Placental epithelial cell (primary cell): ENCODE data around the genes TRPC4 and UFM1.

- CAGE, long polyA plus RNA = no peak
Observed at GRCh38 chr13:37869642-37870862, at the start of gene TRPC4. Gene TRPC4, minus strand, starts transcription at chr13:37869772.

GRCh38 chr13:38349678-38350500 lies at the start of gene UFM1:
Gene UFM1, plus strand, starts transcription at chr13:38349851.
- CAGE, long polyA plus RNA = no peak

GRCh38 chr13:38363465-38364071 lies 13.9 kb downstream of the UFM1 start:
- CAGE, long polyA plus RNA = no peak

DNA sequence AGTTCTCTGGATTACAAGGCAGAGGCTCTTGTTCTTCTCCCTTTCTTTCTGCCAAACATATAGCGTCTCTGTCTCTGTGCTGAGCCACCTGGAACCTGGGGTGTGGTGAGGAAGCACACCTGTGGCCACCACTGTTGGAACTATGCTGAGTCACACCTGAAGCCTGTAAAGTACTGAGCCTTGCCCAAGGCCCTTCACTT lies 127.5 kb downstream of the FREM2 start:
- CAGE, long polyA plus RNA = no peak

GRCh38 chr13:39040268-39040530 lies 1.9 kb downstream of the NHLRC3 start:
- CAGE, long polyA plus RNA = no peak

DNA sequence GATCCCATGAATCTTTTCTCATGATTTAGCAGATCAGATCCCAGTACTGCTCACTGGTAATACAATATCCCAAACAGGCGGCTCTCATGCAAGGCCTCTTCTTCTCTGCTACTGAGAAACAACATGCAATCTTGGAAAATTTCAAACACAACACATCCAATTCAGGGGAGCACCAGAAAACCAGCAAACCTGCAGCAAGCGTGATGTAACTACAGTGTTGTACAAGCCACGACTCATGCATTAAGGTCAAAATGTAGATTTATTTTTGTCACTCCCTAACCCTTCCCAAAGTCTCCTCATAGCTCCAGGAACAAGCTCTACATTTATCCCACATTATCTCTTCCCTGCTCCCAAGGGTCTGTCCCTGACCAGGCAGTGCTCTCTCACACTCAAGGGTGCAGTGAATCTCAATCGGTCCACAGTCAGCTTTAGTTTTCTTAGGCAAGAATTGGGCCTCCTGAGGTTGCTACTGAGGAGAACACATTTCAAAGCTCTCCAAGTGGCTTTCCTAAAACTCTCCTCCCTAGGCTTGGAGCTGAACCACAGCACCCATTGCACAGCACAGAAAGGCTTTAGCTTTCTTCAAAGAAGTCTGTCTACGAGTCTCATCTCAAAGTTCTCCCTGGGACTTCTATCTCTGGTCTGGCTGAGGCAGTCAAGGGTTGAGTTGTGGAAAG lies 219.4 kb downstream of the NHLRC3 start:
- CAGE, long polyA plus RNA = no peak

- CAGE, long polyA plus RNA = no peak
Observed at GRCh38 chr13:39489946-39490629, 112.9 kb downstream of the LHFPL6 start.

DNA sequence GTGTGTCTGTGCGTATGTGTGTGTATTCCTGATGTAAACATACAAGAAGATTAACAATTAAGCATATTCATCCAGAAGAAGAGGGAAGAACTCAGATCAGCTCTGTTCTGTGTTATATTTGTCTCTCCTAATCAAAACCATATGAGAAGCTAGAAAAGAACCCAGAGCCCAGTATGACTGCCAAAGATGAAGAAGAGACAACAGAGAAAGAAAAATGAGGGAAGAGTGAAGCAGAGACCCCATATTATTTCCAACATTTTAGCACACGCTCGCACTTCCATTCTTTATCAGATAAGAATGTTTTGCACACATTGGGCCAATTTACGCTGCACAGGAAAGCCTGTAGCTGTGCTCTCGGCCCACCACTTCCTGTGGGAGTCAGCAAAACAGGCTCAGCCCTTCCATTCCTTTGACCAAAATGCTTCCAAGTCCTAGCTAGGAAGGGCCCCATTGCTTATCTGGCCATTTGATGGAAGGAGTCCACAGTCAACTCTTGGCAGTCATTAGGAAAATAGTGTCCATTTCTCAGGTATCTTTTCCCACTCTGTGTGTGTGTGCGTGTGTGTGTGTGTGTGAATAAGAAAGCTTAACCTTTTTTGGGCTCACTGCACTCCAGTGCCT lies 237.3 kb downstream of the COG6 start:
- CAGE, long polyA plus RNA = no peak

DNA sequence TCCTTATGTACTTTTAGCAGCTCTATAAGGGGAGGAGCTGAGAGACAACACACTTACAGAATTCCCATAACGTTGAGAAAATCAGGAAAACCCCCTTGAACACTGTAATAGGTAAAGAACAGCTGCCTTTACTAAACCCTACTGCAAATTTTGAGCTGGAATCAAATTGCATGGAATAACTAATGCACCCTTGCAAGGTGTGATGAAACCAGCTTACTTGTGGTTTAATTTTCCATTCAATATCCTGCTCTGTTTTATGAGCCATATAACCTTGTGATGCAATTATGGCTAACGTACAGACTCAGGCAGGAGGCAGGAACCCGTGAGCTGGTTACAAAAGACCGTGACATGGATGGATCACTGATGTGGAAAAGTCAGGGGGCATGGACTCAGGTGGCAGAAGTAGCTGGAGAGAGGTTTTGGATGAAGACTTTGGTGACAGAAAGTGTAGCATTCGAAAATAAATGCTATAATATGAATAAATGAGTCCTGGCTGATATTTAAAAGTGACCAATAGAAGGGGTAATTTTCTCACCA lies 438.6 kb downstream of the COG6 start:
- CAGE, long polyA plus RNA = no peak

- CAGE, long polyA plus RNA = no peak
Observed at GRCh38 chr13:40189344-40189818, 477.1 kb downstream of the FOXO1 start.

DNA sequence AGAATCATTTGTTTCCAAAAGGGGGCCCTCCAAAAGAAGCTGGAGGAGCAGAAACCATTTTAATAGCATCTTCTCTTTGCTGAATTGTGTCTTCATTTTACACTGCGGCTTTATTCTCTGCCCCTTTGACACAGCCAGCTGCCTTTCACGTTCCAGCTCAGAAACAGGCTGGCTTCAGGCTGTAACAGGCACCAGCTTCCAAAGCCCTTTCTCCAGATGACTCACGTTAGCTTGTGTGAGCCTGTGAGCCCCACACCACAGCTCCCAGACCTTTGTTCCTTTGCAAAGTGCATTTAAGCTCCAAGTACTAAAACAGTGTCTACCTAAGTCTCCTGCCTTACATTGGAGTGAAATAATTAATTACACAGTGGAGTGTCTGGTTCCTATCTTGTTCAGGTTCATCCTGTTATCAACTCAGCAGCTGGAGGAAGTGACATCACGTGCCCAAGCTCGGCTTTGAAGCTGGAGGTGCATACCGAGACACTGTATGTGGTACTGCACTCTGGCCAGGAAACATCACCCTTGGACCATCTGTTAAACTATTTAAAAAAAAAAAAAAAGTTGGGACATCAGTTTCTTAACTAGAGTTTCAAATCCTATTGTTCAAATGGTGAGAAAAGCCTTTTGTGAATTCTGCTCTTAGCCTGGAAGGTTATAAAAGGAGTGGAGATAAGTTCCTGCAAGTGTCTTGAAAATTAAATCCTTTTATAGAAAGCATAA lies 475.7 kb downstream of the FOXO1 start:
- CAGE, long polyA plus RNA = no peak

DNA sequence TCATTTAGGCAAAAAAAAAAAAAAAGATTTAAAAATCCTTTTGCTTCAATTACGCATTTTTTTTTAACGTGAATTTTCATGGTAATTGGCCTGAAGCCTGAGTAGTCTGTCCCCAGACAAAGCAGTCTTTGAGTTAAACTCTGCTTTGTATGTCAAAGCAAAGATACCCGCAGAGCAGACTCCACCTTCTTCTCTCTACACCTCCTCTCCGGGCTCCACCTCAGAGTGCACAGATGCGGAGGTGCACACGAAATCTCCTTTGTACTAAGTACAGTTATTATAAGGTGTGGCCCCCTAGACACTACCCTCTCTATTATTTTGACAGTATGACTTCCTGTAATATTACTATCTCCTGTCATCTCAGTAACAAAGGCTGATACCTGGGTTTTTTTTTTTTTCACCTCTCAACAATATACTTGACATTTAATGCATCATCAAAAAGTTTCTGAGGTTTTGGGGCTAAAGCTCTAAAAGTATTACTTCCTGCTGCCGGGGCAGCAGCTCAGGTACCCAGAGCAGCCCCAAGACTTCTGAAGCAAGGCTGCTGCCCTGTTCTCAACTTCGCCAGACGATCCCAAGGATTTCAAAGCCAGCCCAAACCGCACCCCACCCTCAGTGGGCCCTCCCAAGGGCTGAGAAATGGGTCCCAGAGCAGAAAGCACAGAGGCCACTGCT lies 180.8 kb downstream of the FOXO1 start:
- CAGE, long polyA plus RNA = no peak

- CAGE, long polyA plus RNA = no peak
Observed at GRCh38 chr13:40494439-40494780, 172.0 kb downstream of the FOXO1 start.

DNA sequence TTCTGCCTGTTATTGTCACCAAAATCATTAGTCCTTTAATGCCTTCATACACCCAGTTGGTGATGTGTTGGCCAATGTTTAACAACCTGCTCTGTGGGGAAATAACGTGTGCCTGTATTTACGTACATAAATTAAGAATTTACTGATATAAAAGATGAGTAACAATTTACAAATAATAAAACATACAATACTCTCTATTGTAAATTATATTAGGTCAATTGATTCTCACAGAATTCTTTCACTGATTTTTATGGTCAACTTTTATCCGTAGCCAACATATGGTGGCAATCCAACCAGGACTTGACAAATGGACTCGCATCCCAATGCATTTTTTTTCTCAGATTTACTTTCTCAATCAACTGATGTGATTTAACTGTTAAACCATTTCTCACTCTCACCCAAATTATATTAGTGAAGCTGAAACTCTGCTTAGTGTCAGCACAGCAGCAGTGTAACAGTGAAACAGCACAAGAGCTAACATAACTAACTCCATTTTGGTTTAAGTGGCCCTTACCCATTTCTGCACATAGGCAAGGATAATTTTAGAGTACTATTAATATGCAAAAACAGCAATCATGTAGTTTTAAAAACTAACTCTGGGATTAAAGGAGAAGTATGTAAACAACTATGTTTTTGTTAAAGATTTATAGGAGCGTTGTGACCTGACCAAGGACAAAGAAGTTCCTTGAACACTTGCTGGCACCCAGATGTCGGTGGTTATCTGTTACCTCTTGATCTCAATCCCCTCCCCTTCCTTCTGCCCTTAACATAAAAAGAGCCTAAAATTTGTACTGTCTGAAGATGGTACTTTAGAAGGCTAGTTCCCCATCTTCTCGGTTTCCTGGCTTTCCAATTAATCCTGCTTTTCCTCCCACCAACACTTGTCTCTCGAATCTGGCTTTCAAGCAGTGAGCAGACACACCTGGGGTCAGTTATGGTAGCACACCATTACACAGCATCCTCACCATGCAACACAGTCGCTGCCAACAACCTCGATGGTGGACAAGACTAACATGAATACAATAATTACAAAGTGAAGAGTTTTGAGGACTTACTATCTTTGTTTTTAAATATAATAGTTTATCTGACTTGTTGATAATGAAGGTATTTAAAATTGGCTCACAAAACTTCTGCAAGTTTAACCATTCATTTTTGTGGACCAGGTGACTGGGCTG lies 114.9 kb downstream of the FOXO1 start:
- CAGE, long polyA plus RNA = no peak

- CAGE, long polyA plus RNA = no peak
Observed at GRCh38 chr13:40592027-40592598, 74.3 kb downstream of the FOXO1 start.

DNA sequence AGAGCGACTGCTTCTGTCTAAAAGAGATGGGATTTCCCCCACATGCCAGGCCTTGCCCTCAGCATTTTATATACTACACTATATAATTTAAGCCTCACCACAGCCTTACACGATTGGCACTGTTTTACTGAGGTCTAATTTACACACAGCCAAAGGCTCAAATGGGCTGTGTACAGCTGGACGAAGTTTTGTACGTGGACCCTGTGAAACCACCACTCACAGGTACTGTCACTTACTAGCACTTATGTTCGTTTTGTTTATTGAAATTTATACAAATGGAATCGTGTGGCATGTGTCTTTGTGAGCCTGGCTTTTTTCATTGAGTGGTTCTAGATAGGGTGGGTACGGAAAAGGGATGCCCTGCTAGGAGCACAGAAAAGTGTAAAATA lies 67.1 kb downstream of the FOXO1 start:
- CAGE, long polyA plus RNA = no peak

DNA sequence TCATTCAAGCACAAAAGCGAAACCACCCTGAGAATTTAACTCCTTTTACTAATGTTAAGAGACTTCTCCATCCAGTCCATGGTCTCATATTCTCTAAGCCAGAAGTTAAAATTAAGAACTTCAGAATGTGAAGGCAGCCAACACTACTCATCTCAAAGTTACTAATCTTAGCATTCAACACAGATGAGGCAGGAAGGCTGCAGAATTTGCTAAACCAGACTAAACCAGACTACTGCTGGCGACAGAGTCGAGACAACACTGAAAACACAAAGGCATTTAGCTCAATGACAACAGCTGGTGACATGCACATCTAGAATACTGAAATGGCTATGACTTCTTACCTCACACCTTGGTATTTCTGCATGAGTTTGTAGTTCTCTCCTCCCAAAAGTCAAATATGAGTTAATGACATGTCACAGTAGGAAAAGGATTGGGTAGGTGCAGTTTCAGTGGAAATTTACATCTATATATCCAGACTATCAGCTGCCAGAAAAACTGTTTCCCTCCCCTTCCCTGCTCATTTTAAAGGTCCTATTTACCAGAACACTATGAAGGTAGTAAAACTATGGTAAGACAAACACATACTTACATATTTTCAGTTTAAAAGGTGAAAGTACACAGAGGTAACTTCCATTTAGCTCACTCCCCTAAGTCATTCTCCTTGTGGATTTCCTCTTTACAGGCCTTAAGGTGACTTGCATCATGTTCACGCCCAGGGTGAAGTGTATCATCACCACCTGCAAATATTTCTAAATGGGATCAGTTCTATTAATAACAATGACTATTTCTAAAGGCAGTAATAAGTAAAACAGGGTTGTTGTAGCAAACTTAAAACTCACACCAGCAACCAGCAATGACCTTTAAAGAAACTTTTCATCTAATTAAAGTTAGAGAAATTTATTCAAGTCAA lies 21.4 kb downstream of the FOXO1 start:
- CAGE, long polyA plus RNA = no peak

- CAGE, long polyA plus RNA = no peak
Observed at GRCh38 chr13:40647150-40647772, 19.2 kb downstream of the FOXO1 start.

DNA sequence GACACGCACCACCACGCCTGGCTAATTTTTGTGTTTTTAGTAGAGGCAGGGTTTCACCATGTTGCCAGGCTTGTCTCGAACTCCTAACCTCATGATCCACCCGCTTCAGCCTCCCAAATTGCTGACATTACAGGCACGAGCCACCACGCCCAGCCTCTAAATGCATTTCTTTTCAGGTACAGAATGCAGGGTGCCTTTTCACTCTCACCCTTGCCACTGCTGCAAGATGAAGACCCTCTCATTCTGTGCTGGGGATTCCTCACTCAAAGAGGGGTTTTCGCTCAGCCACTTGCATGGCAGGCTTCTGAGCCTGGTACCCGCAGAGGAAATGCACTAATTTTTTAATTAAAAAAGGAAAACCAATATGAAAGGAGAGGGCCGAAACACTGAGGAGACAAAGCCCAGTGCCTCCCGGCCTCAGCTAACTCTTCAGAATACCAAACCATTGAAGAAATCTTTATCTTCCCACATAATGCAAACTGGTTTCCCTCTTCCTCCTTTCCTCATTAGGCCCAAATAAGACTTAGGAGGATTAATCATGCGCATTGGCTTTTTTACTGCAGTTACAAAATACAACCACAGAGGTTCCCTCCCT lies 13.2 kb downstream of the FOXO1 start:
- CAGE, long polyA plus RNA = no peak

GRCh38 chr13:40664966-40665441 lies 1.4 kb downstream of the FOXO1 start:
- CAGE, long polyA plus RNA = no peak